AG04449 (cell line): ENCODE measurements around a stretch of chr7.

DNA sequence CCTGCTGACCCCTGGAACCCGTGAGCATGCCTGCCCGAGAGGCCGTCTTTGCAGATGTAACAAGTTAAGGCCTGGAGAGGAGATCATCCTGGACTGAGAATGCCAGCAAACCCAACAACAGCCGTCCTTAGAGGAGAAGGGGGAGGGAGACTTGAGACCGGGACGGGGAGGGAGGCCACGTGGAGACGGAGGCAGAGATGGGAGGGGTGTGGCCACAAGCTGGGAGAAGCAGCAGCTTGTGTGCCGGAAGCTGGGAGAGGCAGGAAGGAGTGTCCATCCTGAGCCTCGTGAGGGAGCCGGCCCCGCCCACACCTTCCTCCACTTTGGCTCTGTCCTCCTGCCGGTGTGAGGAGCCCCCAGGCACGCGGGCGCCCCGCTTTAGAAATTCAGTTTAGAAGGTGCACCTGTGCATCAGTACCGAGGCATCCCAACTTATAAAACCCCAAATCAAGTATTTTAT lies 95.7 kb downstream of the DNAJB6 start:
- RRBS = 8% methylated on average over 8 of the region's 18 CpGs

DNA sequence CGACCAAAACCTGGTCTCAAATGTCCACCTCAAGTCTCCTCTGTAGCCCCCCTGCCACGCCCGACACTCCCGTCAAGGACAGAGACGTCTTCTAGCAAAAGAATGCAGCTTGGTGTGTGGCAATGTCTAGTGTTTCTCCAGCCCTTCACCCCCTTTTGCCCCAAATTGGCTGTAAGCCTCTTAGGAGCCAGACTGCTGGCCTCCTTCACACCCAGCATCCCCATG lies 305.1 kb downstream of the DNAJB6 start:
- RRBS = no CpG with 5 or more reads among the region's 5 CpGs

DNA sequence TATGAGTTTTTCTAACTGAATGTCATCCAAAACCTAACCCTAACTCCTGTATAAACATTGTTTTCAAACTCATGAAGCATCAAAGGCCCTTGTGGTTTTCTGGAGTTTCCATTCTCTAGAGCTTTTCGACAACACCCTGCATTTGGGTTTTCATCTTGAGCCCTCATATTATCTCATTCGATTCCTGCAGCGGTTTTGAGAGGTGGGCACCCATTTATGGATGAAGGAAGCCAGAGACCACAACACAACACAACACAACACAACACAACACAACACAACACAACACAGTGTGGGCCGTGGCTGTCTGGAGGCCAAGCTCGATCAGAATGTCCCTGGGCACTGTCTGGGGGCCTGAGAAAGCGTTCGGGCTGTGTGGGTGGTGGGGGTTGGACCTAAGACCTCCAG lies 490.3 kb downstream of the DNAJB6 start:
- RRBS = no CpG with 5 or more reads among the region's 7 CpGs

GRCh38 chr7:158317620-158318302 lies 269.9 kb downstream of the PTPRN2 start:
- RRBS = 6% methylated on average over 21 of the region's 45 CpGs

GRCh38 chr7:158396970-158397781 lies 190.4 kb downstream of the PTPRN2 start:
- RRBS = no CpG with 5 or more reads among the region's 10 CpGs

DNA sequence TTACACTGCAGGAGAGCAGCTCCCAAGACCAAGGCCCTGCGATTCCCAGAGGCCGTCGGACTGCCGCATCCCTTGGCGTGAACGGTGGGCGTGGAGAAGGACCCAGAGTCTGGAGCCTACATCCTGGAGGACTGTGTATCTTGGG lies 2.9 kb upstream of the PTPRN2 start:
- RRBS = no CpG with 5 or more reads among the region's 7 CpGs

DNA sequence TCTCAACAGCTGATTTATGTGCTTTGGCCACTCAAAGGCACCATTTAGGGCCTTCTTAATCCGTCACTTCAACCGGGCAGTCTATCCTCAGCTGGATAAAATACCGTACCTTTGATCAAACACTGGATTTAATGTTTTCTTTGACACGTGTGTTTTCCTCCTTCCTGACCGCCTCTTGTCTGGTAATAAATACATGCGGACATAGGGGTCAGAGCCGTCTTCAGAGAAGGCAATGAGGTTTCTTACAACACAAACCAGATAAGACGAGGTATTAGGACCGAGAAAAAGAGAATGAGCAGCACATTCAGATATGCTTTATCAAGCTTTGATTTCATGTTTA lies 32.3 kb upstream of the NCAPG2 start:
- RRBS = no CpG with 5 or more reads among the region's 9 CpGs

- RRBS = no CpG with 5 or more reads among the region's 23 CpGs
Measured at GRCh38 chr7:158757048-158757789, 52.6 kb upstream of the NCAPG2 start.

DNA sequence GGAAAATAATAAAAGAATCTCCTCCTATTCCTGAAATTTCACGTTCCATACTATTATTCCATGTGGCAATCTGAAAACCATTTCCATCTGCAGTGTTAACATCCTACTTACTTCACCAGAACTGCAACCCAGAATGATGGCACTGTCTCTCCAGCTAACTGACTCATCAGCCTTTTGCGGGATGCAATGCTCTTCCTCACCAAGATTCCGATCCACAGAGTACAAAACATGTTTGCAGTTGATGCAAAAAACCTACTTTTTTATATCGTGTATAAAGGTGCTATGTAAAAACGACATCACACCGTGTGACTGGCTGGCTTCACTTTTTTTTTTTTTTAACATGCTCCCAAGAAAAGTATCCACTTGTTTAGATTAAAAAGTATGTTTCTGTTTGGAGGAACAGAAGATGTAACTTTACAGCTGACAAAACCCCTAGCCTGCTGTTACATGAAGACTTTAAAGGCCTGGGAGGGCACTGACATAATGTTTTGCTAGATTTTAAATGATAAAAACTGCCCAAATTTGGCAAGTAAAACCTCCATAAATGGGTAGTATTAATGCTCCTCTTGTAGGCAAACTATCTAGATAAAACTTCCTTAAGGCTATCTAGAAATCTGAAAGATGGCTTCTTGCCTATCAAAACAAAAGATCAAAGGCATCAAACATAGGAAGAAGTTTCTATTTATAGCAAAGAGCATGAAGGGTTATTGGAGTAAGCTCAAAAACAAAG lies 50.6 kb downstream of the ESYT2 start:
- RRBS = no CpG with 5 or more reads among the region's 6 CpGs

DNA sequence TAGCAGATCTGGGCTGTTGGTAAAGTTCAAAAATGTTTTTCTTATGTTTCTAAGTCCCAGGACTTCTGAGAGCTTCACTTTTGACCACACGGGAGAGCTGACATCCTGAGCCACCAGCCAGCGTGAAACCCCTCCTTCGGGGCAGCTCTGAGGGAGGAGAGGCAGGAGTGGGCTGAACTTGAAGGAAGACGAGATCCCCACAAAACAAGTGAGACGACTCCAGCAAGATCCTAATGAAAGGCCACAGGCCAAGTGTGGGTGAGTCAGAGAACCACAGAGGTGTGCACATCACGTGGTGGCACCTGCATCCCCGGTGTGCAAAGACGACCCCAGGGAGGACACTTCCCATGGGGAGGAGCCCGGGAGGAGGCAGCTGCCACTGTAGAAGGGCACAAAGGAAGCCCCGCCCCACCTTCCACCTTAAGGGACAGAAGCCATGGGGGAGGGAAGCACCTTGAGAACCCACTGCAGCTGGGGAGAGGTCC lies 45.8 kb downstream of the ESYT2 start:
- RRBS = no CpG with 5 or more reads among the region's 10 CpGs

DNA sequence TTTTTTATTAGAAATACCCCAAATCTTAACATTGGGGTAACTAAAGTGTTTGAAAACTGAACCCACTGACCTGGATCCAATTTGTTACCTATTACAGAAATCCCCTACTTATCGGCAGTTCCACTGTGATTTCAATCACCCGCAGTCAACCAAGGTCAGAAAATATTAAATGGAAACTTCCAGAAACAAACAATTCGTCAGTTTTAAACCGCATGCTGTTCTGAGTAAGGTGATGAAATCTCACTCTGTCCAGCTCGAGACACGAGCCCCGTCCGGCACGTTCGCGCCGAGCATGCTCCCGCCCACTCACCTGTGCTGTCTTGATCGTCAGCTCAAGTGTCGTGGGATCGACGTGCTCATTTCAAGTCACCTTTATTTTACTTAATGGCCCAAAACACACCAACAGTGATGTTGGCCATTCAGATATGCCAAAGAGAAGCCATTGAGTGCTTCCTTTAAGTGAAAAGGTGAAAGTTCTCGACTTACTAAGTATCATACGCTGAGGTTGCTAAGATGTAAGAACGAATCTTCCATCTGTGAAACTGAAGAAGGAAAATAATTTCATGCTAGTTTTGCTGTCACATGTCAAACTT lies 21.2 kb downstream of the ESYT2 start:
- RRBS = no CpG with 5 or more reads among the region's 20 CpGs

DNA sequence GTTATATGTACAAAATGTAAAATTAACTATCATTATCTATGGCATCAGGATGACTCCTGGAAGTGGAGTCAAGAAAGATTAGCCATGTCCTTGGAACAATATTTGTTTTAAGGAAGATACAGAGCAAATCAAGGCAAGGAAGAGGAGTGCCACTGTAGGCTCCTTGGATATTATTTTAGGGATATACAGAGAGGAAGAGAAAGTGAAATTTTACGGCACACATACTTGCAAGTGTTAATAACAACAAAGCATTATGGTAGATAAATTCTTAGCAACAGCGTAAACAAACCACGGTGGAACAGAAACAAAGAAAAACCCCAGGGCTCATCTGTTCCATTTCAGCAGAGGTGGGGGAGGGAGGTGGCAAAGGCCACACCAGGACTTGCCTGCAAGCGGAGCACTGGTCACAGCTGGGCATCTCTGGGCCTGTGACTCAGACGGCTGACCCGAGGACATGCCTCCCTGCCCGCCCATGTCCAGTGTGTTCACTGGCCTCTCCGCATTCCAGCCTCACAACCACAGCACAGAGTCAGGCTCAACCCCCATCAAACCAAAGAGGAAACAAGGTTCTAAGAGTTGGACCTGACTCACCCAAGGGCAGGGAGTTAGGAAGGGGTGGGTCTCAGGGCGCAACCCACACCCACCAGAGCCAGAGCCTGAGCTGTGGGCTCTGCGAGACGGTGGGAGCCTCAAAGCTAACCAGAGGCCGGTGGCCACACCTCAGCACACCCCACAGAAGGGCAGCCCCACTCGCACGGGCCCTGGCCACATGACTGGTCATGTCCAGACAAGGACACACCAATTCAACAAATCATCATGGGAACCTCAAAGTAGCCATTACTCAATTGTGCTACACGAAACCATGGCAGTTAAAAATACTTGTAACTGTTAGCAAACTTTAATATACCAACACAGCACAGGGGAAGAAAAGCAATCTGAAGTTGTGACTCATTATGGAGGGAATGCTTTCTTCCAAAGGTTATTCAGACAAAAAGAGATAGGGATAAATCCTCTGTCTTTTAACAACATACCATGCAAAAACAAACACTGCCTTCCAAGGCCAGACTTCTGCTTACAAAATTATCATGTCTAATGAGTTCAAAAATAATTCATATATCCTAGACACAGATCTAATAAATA lies 10.8 kb downstream of the ESYT2 start:
- RRBS = no CpG with 5 or more reads among the region's 15 CpGs

- RRBS = no CpG with 5 or more reads among the region's 20 CpGs
Measured at GRCh38 chr7:158834637-158835502, 5.6 kb upstream of the ESYT2 start.

GRCh38 chr7:158858944-158859337 lies 2.6 kb downstream of the DYNC2I1 start:
- RRBS = no CpG with 5 or more reads among the region's 4 CpGs

DNA sequence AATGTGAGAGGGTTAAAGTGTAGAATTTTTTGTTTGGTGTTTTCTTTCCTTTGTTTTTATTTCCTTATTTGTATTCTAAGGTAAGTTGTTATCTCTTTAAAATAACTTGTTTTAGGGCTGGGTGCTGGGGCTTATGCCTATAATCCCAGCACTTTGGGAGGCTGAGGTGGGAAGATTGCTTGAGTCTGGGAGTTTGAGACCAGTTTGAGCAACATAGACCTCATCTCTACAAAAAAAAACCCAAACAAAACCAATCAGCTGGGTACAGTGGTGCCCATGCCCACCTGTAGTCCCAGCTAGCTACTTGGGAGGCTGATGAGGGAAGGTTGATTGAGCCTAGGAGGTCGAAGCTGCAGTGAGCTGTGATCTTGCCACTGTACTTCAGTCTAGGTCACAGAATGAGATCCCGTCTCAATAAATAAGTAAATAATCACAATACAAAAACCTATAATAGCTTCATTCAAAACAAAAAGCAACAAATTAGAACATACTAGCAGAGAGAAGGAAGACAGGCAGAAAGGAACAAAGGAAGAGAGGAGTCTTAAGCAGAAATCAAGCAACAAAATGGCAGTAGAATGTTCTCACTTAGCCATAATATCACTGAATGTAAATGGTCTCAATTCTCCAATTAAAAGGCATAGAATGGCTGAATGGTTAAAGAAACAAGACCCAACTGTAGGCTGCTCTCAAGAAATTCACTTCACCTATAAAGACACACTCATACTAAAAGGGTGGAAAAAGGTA lies 82.8 kb downstream of the DYNC2I1 start:
- RRBS = no CpG with 5 or more reads among the region's 2 CpGs

DNA sequence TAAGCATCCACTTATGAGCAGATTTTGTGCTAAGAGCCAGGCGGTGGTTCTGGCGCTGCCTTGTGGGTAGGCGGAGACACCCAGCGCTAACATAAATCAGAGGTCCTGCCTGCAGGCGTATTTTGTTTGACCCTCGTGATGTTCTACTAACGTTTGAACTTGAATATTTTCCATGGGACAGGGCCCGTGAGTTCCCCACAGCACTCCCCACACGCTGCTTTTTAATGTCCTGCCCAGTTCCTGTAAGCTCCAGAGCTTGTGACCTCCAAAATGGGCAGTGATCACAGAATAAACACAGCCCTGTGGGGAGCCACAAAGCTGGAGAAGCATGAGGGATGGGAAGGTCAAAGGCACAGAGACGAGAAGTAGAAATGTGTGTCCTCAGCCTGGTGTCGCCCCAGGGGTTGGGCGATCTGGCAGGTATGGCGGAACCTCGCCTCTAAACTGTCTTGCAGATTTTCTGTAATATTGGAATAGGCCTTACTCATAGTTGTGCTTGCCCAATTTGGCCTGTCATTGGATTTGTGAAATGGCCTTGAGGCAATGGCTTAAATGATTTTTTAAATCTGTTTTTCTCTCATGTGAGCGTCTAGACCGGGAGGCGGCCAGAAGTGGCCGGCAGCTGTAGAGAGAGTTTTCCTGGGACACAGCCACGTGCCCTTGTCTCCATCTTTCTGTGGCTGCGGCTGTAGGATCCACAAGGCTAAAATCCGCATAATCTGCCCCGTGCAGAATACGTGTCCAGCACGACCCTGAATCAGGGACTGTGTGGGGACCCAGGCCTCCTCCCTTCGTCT lies 99.4 kb downstream of the DYNC2I1 start:
- RRBS = no CpG with 5 or more reads among the region's 25 CpGs

- RRBS = no CpG with 5 or more reads among the region's 17 CpGs
Measured at GRCh38 chr7:158976827-158977394, 120.6 kb downstream of the DYNC2I1 start.

DNA sequence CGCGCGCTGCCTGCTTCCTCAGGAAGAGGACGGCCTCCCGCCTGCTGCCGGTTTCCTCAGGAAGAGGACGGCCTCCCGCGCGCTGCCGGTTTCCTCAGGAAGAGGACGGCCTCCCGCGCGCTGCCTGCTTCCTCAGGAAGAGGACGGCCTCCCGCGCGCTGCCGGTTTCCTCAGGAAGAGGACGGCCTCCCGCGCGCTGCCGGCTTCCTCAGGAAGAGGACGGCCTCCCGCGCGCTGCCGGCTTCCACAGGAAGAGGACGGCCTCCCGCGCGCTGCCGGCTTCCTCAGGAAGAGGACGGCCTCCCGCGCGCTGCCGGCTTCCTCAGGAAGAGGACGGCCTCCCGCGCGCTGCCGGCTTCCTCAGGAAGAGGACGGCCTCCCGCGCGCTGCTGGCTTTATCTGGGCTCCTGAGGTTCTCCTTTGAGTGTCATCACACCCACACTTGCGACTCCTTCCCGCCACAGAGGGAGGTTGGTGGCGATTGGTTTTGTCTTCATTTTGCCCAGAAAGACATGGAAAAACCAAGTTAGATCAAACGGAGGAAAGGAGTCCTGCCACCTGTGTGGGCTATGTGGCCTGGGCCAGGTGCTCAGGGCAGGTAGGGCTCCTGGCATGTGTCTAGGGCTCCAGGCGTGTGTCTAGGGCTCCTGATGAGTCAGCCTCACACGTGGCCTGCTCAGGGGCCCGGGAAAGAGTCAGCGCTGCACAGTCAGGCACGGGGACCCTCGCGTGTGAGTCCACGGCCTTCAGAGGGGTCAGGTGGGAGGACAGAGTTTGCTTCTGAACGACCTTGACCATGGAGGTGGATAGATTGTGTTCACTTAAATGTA lies 138.1 kb downstream of the VIPR2 start:
- RRBS = no CpG with 5 or more reads among the region's 62 CpGs